HTR-8/SVneo (cell line): Measurements from ENCODE around the gene COMMD6.

DNA sequence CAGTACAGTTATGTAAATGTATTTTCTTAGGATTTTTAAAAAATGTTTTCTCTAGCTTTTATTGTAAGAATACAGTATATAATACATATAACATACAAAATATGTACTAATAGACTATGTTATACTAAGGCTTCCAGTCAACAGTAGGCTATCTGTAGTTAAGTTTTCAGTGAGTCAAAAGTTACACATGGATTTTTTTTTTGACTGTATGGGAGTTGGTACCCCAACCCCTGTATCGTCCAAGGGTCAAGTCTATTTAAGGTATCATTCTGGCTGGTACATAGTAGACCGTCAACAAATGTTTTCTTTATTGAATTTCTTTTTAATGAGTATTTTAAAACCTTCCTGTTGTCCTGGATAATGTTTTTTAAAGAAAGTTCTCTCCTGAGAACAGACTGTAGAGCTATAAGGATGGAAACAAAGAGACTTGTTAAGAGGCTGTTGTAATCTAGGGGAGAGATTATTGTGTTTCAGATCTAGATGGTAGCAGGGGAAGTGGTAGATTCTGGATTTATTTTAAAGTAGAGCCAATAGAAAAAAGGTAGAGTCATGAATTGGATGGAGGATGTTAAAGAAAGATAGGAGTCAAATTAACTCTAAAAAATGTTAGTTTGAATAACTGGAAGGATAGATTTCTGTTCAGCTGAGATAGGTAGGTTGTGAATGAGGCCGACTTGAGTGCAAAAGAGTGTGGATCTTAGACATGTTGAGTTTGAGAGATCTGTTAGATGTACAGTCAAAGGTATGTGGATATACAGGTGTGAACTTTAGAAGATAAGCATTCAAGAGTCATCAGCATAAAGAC lies 20.2 kb downstream of the PIBF1 start:
- RRBS = no CpG with 5 or more reads among the region's 3 CpGs

- RRBS = no CpG with 5 or more reads among the region's 9 CpGs
These were observed 13.7 kb upstream of the KLF5 start for GRCh38 chr13:73044902-73045612.

- RRBS = no CpG with 5 or more reads among the region's 4 CpGs
These were observed 2.1 kb downstream of the KLF5 start for GRCh38 chr13:73060826-73061402.

- RRBS = no CpG with 5 or more reads among the region's 21 CpGs
These were observed 17.0 kb downstream of the KLF5 start for GRCh38 chr13:73075387-73076665.

GRCh38 chr13:73138587-73139658 lies 80.1 kb downstream of the KLF5 start:
- RRBS = no CpG with 5 or more reads among the region's 17 CpGs

DNA sequence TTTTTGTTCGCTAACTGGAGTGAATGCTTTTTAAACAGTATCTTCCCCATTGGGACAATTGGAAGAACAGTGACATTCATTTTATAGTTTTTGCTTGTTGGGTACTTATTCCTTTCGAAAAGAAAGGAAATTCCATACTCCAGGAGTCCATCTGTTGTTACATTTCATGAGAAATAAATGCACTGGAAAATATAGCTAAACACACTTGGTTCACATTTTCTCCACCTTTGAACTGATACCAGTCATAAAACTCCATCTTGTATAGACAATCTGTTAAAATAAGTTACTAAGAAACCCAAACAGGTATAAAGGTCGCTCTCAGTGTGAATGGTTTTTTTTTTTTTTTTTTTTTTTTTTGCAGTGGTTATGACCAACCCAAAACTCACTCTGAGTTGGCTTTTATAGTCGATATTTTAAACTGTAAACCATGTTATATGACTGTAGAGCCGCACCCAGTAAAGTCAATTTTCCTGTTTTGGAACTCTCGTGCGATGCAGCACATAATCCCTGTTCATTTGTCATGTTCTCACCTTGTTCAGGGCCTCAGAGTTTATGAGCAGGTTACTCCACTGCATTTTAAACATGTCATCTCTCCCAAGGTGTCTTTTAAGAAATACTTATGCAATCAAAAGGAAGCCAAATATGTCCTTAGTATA lies 112.3 kb downstream of the KLF5 start:
- RRBS = no CpG with 5 or more reads among the region's 7 CpGs

GRCh38 chr13:73177938-73178634 lies 119.3 kb downstream of the KLF5 start:
- RRBS = no CpG with 5 or more reads among the region's 3 CpGs

- RRBS = no CpG with 5 or more reads among the region's 7 CpGs
These were observed 306.7 kb downstream of the KLF5 start for GRCh38 chr13:73365320-73366041.

DNA sequence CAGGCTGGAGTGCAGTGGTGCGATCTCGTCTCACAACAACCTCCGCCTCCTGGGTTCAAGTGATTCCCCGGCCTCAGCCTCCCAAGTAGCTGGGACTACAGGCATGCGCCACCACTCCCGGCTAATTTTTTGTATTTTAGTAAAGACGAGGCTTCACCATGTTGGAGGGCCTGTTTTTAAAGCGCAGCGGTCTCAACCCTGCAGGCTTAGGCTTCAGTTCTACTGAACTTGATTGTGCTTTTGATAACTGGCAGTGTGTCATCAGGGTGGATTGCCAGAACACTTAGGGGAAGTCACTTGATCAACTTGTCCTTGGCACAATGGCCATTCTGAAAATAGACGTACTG lies 472.2 kb downstream of the KLF5 start:
- RRBS = no CpG with 5 or more reads among the region's 10 CpGs

DNA sequence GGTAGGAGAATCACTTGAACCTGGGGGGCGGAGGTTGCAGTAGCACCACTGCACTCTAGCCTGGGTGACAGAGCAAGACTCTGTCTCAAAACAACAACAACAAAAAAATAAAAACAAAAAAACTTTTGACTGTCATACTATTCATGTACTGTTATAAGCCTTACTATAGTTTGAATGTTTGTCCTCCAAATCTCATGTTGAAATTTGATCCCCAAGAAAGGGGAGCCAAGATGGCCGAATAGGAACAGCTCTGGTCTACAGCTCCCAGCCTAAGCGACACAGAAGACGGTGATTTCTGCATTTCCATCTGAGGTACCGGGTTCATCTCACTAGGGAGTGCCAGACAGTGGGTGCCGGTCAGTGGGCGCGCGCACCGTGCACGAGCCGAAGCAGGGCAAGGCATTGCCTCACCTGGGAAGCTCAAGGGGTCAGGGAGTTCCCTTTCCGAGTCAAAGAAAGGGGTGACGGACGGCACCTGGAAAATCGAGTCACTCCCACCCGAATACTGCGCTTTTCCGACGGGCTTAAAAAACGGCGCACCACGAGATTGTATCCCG lies 581.6 kb downstream of the KLF5 start:
- RRBS = no CpG with 5 or more reads among the region's 24 CpGs

DNA sequence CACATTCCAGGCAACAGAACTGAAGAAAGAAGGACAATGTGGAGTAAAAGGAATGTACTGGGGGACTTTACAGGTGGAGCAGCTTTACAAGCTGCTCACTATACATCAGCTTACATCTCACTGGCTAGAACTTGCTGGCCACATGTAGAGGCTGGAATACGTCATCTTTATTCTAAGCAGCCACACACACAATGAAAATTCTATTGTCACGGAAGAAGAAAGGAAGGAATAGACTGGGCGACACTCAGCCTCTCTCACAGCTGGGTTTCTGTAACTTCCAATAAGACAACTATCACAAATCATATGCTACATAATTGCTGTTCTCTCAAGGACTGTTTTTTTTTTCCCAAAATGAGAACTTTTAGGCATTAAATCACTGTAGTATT lies 989.3 kb downstream of the KLF5 start:
- RRBS = no CpG with 5 or more reads among the region's 3 CpGs

DNA sequence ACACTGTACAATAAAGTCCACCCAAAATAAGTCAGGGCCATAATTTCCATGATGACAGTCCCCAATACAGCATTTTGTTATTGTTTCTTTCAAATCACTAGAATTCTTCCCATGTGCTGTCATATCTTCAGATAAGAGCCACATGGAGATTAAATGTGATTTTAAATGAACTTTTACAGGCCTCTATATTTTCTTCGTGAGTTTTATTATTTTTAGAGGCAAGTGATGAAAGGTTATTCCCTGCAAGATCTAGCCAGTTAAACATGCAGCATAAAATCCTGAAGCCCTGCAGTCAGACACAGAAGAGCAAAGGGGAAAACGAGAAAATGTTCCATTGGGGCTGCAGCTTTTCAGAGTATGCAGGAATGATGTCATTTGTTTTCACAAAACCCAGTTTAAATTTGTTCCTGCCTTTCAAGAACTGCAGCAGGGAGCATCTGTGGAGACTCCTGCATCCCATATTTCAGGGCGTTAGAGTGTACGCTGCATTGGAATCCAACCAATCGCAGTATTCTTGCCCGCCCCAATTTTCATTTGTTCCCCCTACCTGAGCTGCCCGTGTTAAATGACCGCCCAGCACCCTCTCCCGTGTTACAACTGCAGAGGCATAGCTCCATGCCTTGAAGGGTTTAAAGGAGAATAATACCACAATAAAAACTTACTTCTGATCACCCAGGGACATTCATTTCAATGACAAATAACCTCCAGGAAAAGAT lies 1180.5 kb downstream of the TBC1D4 start:
- RRBS = no CpG with 5 or more reads among the region's 9 CpGs

DNA sequence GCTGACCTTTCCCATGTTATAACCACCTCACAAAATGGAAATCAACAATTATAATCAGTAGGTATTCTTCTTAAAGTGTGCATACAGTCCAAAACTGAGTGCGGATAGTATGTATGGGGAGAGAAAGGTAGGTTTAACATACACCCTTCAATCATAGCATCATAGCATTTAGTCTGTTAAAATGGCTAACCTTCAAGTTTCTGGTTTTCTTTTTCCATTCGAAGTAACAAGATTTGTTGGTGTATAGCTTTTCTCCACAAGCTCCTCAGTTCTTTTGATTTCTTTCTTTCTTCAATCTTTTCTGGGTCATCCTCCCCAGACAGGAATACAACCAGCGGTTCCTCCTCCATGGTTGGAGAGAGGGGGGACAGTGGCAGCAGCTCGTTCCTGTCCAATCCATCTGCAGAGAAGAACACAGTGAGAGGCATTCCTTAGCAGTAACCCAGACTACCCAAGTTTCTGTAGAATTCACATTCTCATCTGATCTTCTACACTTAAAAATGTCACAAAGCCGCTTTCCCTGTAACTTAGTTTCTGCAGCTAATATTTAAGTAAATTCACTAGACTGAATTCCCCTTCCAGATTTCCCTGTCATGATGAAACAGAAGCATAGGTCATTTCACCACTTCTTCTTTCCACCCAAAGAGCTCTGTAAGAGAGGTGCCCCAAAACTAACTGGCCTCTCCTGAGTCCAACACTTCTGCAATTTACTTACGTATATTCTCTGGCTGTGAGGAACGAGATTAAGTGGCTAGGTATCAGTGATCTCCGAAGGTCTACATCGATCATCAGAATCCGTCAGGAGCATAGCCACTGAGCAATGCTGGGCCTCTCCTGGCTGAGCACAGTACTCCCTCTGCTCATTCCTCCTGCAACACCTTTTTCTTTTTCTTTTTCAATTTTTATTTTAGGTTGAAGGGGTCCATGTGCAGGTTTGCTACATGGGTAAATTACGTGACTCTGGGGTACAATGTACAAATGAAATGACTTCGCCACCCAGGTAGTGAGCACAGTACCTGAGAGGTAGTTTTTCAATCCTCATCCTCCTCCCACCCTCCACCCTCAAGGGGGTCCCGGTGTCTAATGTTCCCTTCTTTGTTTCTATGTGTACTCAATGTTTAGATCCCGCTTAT lies 171.9 kb downstream of the TBC1D4 start:
- RRBS = no CpG with 5 or more reads among the region's 14 CpGs

DNA sequence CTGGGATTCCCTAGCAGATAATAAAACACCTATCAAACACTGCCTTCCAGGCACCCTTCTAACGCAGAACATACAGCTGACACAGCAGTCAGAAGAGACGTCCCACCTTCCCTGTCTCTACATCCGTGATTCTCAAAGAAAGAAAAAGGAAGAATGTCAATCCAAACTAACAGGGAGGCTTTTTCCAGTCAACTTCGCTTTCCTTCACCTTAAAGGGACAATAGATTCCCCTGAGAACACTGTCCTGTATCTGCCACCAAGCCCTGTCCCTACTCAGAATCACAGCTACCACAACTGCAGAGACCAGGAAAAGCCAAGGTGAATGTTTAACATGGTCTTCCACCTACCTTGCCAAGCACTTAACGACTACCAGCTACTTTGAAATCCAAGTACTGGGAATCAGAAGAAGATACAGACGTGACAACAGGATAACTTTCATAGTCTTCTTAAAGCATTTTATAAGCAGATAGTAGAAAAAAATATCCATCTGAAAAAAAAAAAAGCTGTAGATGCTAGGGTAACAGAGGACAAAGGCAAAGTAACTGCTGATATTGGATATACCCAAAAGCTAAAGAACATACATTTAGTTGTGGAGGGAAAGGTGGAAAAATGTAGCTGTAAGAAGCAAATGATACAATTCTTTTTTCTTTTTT lies 38.4 kb downstream of the TBC1D4 start:
- RRBS = no CpG with 5 or more reads among the region's 6 CpGs

GRCh38 chr13:75445566-75446201 lies 36.3 kb downstream of the TBC1D4 start:
- RRBS = no CpG with 5 or more reads among the region's 4 CpGs

DNA sequence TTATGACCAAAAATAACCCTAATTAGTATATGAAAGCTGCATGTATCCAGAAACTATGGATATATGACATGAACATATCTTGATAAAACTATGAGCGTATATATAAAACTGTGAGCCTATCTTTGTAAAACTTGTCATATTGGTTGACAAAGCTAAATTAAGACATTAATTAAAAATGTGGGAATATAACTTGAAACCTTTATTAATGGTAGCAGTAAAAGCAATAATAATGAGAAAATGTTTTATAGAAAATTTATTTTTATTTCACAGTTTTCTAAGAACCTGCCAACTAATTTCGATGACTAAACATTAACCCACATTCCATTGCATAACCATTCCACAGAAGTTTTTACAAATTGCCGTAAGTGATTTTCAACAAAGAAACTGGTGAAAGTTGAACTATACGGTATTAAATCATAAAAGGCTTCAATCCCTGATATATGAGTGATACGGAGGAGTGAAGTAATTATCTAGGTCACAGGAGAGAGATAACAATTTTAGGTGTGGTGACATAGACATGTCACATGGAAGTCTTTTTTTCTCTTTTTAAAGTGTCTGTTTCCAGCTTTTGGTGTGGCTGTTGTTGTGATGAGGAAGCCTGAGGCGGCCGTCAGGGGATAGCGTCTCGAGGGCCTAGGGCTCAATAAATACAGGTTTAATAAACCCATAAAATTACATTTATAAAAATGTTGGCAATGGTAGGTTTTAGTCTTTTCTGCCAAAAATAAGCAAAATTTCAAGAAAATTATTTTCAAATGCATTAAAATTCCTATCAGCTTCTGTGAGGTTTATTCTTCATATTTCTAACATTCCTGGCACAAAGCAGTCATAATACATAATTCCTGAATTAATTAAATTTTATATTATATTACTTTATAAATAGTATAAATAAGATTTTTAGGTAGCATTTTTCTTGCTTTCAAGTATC lies 29.4 kb downstream of the TBC1D4 start:
- RRBS = no CpG with 5 or more reads among the region's 9 CpGs

DNA sequence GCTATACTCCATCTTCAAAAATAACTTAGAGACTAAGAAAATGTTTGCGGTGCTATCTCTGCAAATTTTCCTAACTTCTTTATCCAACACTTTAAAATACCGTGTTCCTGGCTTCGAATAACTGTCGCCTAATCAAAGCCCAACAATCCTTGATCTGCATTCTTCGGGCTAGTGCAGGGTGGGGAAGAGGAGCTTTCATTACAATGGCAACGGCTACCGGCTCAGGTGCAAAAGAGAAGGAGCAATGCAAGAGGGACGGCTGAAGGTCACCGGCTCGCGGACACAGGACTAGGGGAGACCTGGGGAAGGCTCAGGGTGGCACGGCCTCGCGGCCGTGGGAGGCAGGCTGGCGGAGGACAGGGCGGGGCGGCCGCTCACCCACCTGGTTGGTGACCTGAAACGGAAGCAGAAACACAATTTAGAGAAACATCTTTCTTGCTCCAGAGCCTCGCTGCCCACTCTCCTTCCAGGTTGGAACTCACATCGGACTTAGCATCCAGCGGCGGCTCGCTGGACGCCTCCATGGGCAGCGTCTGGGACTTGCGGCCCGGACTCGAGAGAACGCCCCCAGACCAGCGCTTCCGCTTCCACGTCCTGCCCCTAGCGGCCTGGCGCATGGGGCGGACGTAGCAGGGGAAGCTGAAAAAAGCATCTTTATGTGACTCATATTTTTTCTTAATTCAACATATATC lies at the start of gene COMMD6:
COMMD6 (minus strand) TSS at position 560 of the 692 bp plus-strand sequence.
- RRBS = 0% methylated on average over 2 of the region's 38 CpGs

- RRBS = under 1% methylated on average over 2 of the region's 8 CpGs
These were observed 741 bp downstream of the UCHL3 start for GRCh38 chr13:75550239-75550825.

DNA sequence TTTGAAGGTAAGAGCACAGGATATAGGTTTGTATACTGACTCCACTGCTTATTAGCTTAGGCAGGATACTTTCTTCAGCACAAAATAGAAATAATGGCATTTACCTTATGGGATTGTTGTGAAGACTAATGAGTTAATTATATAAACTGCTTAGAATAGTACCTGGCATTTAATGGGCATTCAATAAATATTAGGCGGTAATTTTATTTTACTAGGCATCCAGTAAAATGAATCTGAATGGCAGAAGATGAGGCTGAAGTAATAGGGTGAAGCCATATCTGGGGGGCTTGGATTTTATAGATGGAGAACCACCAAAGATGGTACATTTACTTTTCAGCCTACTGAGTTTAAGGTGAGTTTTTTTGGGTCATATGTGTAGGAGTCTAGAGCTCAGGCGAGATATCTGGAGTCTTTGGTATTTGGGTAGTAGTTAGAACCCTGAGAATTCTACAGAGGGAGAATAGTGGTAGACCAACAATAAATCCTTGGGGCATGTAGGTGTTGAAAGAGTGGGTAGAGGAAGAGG lies 25.0 kb downstream of the UCHL3 start:
- RRBS = no CpG with 5 or more reads among the region's 2 CpGs

DNA sequence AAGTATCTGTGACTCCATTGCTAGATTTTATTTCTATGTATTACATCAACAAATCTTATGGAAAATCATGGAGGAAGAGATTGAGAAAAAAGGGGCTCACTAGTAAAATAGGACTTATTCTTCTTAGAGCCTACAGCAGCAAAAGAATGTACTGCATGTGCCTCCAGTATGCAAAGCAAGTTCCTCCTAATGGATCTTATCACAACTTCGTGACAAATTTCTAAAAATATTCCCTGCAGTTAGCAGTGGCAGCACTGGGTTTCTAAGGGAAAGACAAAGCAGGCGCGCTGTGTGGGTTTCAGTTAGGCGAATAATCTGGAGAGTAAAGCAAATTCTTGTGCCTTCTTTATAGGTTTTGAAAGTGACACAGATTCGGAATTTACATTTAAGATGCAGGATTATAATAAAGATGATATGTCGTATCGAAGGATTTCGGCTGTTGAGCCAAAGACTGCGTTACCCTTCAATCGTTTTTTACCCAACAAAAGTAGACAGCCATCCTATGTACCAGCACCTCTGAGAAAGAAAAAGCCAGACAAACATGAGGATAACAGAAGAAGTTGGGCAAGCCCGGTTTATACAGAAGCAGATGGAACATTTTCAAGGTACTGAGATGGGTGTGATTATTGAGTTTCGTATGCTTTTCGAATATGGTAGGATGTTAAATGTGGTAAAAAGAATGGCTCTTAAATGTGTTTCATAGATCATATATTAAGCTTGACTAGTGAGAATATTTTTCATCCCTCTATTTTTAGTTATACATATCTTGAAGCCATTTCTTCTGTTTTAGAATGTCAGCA lies 168.0 kb downstream of the LMO7 start:
- RRBS = no CpG with 5 or more reads among the region's 13 CpGs